ENCODE data around the genes EPGN, CXCL10 and CXCL11.

DNA sequence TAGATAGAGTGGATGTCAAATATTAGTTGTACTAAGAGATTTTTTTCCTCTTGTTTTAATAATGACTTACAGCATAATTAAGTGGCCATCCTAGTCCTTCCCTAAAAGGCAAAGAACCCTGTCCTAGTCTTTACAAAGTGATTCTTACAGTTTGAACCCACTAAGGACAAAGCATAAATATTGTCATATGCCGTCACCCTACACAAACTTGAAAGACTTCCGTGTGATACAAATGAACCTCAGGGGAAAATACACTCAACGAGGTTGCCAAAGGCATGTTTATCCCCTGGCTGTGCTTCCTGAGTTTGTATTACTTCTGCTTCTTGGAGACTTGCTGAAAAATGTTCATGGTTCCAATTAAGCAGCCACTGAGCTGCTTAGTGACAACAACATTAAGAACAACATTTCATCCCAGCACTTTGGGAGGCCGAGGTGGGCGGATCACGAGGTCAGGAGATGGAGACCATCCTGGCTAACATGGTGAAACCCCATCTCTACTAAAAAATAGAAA is 16.4 kb downstream of the RASSF6 start:
- PRO-cap, 2 experiments, result no peak in any of the 2 experiments

GRCh38 chr4:74079220-74079536 is 19.8 kb downstream of the CXCL2 start:
- PRO-cap, 2 experiments, result no peak in any of the 2 experiments

- PRO-cap, 2 experiments, result no peak in any of the 2 experiments
Measured at GRCh38 chr4:74116834-74117602, 18.0 kb upstream of the CXCL2 start.

DNA sequence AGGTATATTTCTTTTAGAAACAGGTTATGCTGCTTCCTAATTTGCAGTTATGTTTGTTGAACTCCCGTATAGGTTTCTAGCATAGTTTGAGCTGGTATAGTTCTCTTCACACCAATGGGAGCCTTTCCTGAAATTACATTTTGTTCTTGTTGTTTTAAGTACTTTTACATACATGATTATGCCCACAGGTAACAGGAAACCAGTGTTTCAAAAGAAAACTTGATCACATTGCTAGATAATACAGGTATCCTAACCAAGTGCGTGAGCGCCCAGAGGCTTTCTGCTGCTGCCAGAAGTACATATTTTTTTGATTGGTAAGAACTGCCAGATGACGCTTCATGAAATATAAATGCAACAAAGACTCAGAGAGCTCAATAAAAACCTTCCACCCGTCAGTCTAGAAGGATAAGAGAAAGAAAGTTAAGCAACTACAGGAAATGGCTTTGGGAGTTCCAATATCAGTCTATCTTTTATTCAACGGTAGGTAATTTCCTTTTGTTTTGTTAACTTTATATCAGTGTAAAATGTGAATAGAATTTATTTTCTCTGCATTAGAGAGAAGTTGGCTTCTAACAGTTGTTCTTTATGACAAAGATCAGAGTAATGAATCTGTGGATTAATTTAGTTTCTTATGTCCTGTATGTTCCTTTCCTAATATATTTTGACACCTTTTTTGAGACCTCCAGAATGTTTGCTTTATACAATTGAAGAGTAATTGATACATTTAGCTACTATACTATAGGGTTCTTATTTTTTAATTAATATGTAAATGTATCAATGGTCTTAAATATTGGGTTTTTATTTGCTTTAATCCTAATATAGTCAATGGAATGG is at the start of gene EPGN:
EPGN (plus strand) TSS at position 374 of the 834 bp plus-strand sequence.
- PRO-cap, 2 experiments, result no peak in any of the 2 experiments

DNA sequence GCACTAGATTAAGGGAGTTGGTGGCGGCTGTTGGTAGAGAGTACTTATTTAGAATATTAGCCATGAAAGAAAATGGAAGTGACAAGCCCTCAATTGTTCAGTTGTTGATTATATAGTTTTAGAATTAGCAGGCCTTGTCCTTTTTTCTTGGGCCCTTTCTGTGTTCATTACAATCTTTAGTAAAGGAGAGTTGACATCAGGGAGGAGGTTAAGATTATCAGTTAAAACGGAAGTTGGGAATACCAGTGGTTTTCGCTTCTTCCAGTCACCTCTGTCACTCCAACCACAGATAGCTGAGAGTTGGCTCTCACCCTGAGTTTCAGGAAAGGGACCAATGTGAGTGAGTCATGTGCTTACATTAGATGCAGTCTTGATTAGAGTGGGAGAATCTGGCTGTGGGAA is 29.7 kb downstream of the EREG start:
- PRO-cap, 2 experiments, result no peak in any of the 2 experiments

DNA sequence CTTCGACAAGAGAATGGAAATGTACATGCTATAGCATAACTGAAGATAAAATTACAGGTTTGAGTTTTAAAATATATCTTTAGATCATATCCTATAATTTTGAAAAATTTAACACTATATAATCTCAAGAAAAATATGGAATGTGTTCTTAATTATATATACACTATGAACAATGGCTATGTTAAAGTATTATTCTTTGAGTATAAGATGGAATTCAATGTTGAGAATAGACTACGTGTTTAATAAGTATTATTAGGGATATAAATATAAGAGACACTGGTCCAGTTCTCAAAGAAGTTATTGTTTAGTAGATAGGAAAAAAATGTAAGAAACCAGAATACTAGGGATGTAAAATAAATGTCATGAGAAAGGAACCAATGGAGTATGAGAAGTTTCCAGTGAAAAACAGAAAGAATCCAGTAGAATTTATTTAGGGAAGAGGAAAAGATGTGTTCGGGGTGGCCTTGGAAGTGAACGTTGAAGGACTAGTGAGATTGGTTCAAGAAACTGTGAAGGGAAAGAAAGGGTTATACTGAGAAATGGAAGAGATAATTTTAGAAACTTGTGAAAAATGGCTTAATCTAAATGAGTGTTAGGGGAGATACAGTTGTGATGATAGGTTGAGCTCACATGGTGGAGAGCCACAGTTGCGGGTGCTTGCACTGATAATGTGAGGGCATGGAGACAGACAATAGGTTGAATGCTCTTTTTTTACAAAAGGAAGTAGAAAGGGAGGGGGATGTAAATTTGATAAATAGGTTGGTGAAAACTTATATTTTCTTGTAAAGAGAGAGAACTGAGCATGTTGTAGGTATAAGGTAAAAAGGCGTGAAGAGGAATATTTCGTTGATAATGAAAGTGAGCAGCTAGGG is 7.9 kb downstream of the AREG start:
- PRO-cap, 2 experiments, result no peak in any of the 2 experiments

- PRO-cap, 2 experiments, result no peak in any of the 2 experiments
Measured at GRCh38 chr4:74505624-74505936, 60.6 kb downstream of the AREG start.

DNA sequence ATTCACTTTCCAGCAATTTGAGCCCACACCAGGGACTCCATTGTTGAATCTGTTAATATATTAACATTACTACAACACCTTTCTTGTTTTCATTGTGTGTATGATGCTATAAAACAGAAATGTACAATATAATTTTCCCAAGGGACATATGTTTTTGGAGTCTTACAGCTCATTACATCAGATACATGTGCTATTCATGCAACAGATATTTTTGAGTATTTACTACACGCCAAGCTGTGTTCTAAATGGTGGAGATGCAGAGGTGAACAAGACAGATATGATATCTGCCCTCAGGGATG is 87.3 kb downstream of the AREG start:
- PRO-cap, 2 experiments, result no peak in any of the 2 experiments

GRCh38 chr4:74755369-74756063 is 38.8 kb downstream of the BTC start:
- PRO-cap, 2 experiments, result no peak in any of the 2 experiments

DNA sequence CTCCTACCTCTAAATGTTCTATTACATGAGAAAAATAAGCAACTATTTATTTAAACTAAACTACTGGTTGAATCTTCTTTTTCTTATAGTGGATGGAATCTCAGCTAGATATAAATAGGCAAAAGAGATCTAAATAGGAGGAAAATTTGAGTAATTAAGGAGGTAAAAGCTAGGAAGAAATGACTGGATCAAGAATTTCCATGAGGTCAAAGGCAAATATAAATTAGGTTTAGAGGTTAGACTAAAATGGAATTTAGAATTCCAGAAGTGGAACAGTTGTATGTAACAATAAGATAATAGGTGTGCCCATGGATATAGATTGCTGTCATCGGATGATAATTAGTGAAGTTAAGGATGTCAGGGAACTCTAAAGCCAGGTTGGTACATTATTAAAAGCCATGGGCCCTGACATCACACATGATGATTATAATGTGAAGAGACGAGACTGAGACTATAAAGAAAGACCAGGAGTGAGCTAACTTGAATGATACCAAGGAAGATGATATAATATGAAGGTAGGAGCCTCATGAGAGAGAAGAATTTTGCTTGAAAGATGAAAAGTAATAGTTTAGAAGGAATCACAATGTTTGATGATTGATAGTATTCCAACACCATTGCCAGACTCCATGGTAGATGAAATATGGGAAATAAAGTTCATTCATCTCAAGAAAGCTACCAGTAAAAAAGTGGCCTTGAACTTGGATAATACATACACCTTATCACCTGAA is 49.7 kb upstream of the PARM1 start:
- PRO-cap, 2 experiments, result no peak in any of the 2 experiments

DNA sequence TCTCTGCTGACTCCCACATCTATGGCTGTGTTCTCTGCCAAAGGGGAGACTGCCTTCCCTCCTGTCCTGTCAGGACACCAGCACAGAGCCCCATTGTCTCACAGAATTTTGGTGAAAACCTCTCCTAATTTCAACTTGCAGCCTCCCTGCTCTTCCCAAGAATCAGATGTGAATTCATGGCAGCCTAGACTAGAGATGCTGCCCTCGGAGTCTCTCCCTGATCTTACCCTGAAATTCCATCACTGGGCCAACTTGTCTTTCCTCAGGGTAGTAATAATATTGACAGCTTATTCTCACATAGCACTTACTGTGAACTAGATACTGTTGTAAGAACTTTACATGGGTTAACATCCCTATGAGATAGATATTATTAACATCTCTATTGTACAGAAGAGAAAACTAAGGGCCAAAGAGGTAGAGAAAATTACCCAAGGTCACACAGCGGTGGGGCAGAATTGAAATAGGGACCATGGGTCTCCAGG is 118.8 kb downstream of the PARM1 start:
- PRO-cap, 2 experiments, result no peak in any of the 2 experiments

DNA sequence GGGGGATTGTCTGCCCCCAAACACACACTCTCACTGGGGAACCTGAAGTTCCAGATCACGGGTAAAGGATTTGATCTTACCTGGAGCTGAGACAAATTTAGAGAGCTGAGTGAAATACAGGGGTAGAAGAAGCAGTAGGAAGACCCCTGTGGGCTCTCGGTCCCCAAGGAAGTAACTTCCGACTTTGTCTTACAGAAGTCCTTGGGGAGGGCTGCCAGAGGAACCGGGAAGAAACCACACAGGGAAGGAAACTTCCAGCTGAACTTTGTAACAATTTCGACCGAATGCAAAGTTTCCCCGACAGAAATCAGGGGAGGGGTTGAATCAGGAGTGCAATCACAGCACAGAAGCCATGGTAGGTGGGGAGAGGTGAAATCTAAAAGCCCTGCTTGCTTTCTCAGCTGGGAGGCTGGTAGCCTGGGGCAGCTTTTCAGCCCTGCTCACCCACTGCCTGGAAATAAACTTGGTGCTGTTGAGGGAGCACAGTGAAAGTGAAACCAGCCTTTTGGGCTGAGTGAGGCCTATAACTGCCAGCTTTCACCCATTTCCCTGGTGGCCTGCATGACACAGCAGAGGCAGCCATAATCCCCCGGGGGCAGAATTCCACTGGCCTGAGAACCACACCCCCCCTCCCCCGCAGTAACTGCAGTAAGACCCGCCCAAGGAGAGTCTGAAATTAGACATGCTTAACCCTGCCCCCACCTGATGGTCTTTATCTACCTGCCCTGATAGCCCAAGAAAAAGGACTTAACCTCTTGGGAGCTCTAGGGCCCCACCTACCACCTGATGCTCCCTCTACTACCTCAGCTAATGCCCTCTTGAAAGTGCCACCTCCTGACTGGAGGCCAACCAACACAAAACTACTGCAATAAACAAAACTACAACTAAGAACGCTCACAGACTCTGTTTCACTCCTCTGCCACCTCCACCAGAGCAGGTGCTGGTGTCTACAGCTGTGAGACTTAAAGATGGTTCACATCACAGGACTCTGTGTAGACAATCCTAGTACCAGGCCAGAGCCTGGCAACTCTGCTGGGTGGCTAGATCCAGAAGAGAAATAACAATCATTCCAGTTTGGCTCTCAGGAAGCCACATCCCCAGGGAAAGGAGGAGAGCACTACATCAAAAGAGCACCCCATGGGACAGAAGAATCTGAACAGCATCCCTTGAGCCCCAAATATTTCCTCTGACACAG is 248.2 kb downstream of the PARM1 start:
- PRO-cap, 2 experiments, result no peak in any of the 2 experiments

DNA sequence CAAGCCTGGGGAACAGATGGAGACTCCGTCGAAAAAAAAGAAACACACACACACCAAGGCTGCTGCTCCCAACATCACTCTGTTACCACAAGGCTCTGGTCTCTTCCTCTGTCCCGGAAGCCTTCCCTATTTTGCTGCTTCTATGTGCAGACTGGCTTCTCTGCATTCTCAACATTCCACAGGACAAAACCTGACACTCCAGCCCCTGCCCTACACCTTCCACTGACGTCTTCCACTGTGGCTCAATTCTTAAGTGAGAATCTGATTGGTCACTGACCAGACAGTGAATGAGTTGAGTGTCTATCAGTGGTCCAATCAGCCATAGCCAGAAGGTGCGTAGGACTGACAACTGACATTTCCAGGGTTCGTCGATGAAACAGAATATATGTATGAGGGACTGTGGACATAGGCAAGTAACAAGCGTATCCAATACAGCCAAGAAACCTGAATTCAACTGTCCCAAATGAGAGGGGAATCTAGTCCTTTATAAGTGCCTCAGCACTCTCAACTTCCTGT is 6.0 kb downstream of the ODAPH start:
- PRO-cap, 2 experiments, result no peak in any of the 2 experiments

DNA sequence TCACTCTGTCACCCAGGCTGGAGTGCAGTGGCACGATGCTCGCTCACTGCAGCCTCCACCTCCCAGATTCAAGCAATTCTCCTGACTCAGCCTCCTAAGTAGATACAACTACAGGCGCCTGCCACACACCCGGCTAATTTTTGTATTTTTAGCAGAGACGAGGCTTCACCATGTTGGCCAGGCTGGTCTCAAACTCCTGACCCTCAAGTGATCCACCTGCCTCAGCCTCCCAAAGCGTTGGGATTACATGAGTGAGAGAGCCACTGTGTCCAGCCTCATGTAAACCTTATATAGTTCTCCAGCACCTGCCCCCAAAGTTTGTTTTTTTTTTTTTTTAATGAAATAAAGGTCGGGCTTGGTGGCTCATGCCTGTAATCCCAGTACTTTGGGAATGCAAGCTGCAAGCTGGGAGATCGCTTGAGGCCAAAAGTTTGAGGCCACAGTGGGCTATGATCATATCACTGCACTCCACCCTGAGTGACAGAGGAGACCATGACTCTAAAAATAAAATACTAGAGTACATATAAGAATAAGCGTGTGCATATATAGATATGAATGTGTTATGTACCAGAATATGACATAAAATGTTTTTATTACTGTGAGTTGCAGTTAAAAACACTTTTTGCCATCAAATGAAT is 11.9 kb downstream of the G3BP2 start:
- PRO-cap, 2 experiments, result no peak in any of the 2 experiments

GRCh38 chr4:75686255-75686690 is 13.1 kb upstream of the G3BP2 start:
- PRO-cap, 2 experiments, result no peak in any of the 2 experiments

- PRO-cap, 2 experiments, result peak in 1 of 2 experiments; most common plus-strand start chr4:75723611 (in 1)
Measured at GRCh38 chr4:75723366-75723905, 941 bp upstream of the USO1 start.

DNA sequence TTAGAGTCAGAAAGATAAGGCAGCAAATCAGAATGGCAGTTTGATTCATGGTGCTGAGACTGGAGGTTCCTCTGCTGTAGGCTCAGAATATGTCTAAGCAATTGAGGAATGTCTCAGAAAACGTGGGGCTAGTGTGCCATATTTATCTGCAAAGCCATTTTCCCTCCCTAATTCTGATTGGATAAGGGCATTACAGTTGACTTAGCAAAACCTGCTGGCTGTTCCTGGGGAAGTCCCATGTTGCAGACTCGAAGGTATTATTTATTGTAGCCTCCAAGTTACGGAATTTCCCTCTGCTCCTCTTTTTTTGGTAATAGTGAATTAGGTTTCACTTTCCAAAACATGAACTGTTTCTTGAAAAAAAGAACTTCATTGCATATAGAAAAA is at the start of gene CXCL10:
CXCL10 (minus strand) TSS at position 115 of the 387 bp plus-strand sequence.
- PRO-cap, 2 experiments, result no peak in any of the 2 experiments

DNA sequence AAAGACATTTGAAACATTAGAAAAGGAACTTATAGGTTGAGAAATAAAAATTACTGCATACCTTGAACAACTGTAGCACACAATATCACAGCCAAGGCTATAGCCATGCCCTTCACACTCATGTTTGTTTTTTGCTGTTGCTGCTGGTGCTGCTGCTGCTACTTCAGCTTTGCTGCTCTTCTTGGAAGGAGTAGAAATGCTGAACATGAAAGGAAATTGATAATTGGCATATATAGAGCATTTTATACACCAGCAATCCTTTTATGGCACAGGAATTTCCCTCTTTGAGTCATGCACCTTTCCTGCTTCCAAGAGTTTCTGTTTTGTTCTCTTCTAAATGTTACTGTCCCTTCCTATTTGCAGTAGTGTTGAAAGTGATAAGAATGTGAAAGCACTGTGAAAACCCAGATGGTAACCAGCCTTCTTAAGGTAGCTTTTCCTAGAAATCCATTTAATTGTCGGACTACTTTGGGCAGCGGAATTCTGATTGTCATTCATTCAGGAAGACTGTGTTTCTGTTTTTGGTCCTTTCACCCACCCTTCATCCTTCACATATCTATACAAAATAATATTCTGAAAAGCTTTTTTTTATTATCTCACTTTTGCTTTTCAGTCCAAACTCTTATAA is at the start of gene CXCL11:
CXCL11 (minus strand) TSS at position 205 of the 628 bp plus-strand sequence.
- PRO-cap, 2 experiments, result no peak in any of the 2 experiments

DNA sequence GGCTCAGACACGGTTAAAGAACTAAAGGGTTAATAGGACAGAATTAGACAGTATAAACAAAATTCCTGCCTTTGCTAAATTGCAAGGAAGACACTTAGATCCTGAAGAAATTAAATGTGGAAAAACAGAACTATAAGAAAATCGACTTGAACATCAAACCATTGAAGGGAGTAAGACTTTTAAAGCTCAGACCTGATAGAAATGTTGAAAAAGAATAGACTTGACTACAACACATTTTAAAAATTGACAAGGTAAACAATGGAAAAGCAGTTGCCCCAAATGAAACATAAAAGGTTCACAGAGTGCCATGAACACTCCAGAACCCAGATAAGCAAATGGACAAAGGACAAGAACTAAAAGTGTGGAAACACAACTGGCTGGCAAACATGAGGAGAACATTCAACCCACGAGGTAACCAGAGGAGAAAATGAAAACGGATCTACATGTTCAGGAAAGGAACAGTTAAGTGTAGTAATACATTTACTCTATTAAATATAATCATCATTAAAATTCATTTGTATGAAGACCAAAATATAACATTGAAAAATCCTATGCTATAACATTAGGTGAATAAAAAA is 26.5 kb downstream of the SCARB2 start:
- PRO-cap, 2 experiments, result no peak in any of the 2 experiments

DNA sequence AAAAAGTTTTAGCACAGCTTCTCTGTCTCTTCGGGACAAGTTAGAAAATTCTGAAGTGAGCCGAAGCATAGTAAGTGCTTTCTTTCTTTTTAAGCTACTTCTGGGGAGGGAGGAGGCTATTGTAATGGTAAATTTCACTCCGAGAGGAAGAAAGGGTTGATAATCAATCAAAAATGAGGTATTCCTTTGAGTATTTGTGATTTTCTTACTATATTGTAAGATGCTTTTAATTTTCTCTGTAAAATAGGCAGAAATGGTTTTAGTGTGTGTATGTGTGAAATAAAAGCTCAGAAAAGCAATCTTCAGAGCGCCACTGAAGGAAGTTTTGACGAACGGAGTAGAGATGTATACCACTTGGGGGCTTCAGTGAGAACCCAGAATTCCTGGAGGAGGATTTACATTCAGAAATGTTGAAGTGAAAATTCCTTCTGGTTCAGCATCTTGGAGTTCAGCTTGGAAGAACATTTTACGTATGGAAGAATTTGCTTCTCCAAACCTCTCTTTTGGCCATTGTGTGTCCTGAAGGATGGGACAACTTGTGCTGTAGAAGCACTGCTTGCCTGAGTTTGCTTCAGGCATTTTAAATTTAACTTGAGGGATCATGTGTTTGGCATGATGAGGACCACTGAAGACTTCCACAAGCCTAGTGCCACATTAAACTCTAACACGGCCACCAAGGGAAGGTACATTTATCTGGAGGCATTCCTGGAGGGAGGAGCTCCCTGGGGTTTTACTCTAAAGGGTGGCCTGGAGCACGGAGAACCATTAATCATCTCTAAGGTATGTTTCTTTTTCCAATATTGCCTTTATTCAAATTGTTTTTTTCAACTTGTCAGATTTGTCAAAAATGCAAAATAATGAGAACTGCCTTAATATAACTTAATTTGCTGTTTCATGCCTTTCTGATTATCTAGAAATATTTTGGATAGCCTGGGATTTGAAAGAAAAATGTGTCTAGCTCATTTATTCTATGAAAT is 700 bp downstream of the SHROOM3 start:
- PRO-cap, 2 experiments, result no peak in any of the 2 experiments